RPMI7951 (cell line): ENCODE measurements around a stretch of chrX.

- RAMPAGE, long total RNA, result no peak
Observed at GRCh38 chrX:107716143-107716642, 59.4 kb downstream of the TSC22D3 start.

DNA sequence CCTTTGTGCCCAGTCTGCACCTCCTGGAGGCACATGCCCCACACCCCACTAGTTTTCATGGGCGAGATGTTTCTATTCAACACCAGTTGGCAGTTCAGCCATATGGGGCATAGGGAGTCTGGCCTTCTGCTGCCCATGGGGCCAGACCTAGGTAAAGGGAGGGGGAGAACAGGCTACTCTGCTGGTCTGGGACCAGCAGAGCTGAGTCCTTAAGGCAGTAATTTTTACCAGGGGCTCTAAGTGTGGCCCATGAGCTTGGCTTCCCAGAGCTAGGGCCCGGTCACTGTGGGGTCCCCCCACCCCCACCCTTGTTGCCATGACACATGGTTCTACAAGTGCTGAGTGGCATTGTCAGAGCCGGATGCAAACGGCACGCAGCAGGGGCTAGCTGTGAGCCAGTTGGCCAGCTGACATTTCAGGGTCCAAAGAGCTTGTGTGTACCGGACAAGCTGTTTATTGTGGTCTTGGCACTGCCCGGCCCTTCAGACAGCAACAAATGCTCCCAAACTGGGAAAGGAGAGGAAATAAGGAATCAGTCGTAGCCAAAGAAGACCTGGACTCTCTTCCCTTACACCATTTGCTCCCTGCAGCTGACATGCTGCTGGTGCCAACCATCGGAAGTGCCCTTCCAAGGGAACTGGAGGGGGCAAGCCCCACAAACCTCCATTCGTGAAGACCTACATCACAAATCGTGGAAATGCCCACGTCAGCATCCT is 36.9 kb downstream of the TSC22D3 start:
- RAMPAGE, long total RNA, result no peak

GRCh38 chrX:107761447-107761932 is 14.1 kb downstream of the TSC22D3 start:
- RAMPAGE, long total RNA, result no peak

DNA sequence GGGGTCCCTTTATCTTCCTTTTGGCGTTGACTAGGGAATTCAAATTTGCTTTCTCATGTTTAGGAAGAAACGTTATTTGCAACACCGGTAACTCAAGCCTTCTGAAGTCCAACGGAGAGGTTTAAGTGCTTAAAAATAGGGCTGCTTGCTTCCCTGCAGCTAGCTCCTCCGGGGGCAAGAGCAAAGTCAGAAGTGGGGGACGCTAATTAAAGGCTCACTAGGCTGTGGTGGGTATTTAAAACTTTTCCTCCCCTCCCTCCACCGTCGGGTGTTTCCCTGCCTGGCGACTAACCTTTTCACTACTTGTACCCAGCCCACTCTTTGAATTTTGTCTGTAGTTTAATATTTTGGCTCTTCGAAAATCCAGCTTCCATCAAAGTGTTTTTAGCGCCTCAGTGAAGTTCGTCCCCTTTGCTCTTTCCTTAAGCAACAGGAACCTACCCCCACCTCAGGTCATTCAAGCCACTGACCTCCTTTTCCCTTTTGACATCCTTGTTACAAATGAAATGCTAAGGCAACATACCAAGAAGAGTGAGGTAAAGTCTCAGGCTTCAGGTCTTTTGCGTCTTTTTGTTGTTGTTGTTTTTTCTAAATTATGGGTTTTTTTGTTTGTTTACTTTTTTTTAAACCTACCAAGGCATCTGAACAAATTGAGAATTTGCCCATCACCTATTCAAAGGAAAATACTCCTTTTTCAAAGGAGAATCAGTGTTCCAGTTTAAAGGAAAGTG is 805 bp downstream of the COL4A5 start:
- RAMPAGE, long total RNA, result no peak

- RAMPAGE, long total RNA, result no peak
Observed at GRCh38 chrX:109535554-109536064, 1.0 kb upstream of the NXT2 start.

DNA sequence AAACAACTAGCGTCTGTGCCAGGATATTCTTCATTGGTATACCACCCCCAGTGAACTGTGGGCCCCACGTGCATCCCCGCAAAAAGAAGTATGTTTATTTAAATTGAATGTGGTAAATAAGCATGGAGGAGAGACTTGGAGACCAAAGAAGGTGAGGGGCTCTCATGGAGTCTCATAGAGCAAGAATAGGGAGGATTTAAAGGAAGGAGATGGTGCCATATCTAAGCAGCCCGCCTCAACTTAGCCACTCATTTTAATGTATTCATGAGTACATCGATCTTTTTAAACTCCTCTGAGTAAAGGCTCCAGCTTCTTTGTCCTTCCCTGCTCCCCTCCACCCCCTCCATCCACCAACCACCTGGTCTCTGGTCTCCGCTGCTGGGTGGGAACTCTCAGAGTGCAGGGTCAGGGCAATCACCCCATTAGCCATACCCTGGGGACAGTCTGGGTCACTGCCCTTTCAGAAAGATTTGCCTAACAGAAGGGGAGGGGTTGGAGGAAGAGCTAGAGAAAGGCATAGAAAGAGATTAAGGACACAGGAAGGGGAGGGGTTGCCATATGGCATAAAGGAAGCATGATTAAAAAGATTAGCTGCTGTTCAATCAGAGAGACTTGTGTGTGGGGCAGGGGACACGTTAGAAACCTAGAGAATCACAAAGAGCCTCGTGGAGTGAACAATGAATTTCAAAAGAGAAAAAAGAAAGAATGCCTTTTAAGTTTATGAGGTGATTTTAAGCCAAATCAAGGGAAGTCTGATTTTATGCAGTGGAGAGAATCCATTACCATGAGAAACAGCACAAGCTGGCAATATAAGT is 115.3 kb upstream of the ACSL4 start:
- RAMPAGE, long total RNA, result no peak

GRCh38 chrX:110002127-110003020 is 540 bp upstream of the TMEM164 start:
- RAMPAGE, long total RNA, result no peak

- RAMPAGE, long total RNA, result no peak
Observed at GRCh38 chrX:110032402-110032906, 29.5 kb downstream of the TMEM164 start.

DNA sequence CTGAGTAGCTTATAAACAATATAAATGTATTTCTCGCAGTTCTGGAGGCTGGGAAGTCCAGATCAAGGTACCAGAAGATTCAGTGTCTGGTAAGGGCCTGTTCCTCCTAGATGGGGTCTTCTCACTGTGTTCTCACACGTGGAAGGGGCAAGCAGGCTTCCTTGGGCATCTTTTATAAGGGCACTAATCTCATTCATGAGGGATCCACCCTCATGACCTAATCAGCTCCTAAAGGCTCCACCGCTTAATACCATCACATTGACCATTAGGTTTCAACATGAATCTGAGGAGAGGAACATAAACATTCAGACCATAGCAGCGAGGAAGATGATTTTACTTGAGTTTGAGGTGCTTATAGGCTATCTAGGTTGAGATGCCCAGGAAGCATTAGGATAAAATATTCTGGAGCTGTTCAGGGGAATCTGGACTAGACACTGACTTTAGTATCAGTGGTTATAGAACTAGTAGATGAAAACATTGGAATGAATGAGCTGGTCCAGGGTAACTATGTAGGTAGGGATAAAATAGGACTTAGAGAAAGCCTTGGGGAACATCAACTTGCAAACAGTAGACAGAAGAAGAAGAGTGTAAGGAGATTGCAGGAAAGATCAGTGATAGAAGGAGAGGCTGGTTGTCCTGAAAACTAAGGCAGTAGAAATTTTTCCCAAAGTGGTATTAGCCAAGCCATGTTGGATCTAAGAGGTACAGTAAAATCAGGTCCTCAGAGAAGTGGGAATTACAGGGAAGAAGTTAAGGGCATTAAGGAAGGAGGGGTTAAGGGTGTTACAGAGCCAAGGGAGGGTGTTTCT is 153.9 kb downstream of the TMEM164 start:
- RAMPAGE, long total RNA, result no peak

- RAMPAGE, long total RNA, result no peak
Observed at GRCh38 chrX:110794056-110794378, 1.6 kb downstream of the CHRDL1 start.

DNA sequence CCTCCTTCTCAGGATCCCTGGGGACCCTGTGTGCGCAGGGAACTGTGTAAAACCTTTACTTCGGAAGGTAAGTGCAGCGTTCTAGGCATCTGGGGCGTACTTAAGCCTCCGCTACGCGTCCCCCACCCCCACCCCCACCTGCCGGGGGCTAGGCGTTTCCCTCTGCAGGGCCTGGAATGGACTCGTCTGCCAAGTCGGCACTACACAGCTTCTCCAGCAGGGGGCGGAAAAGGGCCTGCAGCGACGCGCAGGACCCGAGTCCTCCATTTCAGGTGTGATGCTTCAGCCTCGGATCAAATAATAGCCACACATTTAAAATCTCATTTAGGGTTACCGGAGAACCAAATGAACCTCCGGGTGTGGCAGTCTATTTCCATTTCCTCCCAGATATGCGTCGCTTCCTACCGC is 2.8 kb downstream of the PAK3 start:
- RAMPAGE, long total RNA, result no peak

DNA sequence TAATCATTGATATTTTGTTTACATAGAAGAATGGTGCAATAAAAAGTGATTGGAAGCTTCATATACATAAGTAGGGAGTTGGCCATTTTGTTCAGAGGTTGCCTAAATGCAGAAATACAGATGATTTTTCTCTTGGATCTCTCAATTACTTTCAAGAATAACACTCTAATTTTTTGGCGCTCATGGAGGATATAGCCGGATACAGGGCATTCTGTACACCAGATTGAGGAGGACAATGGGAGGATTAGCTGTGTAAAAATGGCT is 5.6 kb upstream of the SERTM2 start:
- RAMPAGE, long total RNA, result no peak

GRCh38 chrX:113784796-113785232 is 799.1 kb upstream of the HTR2C start:
- RAMPAGE, long total RNA, result no peak

DNA sequence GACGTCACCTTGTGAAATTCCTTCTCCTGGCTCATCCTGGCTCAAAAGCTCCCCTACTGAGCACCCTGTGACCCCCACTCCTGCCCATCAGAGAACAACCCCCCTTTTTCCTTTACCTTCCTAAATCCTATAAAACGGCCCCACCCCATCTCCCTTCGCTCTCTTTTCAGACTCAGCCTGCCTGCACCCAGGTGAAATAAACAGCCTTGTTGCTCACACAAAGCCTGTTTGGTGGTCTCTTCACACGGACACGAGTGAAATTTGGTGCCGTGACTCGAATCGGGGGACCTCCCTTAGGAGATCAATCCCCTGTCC is 543.7 kb upstream of the HTR2C start:
- RAMPAGE, long total RNA, result no peak

DNA sequence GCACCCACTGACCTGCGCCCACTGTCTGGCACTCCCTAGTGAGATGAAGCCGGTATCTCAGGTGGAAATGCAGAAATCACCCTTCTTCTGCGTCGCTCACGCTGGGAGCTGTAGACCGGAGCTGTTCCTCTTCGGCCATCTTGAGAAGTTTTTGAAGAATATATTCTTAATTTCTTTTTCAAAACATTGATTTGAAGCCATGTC is 142.4 kb downstream of the HTR2C start:
- RAMPAGE, long total RNA, result no peak

GRCh38 chrX:115229587-115230136 is 4.2 kb downstream of the LRCH2 start:
- RAMPAGE, long total RNA, result no peak

DNA sequence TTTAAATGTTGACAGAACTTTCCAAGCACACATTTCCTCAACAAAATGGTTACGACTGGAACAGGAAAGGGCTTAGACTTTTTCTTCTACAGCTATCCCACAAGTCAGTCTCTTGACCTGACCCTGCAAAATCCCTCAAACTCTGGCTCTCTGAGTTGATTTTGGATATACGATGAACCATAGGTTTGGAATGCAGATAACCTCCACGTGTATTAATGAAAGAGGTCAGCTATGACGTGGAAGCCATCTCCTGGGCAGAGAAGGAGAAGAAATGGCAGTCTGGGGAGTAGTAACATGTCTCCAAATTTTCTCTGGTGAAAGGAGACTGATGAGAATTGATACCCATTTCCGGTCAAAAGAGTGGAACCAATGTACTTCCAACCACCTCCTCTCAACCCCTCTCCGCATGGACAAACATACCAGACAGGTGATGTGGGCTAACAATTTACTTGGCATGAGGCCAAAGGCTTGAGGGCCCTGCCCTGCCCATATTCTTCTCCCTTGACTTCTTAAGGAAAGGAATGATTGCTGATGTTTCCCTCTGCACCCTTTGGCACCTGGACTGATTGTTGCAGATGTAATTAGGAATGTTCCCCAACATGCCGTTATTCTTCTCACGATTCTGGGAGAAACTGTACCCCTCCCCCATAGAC is 697 bp upstream of the PLS3 start:
- RAMPAGE, long total RNA, result no peak

GRCh38 chrX:115560804-115561099 is 222 bp upstream of the PLS3 start:
- RAMPAGE, long total RNA, result no peak

DNA sequence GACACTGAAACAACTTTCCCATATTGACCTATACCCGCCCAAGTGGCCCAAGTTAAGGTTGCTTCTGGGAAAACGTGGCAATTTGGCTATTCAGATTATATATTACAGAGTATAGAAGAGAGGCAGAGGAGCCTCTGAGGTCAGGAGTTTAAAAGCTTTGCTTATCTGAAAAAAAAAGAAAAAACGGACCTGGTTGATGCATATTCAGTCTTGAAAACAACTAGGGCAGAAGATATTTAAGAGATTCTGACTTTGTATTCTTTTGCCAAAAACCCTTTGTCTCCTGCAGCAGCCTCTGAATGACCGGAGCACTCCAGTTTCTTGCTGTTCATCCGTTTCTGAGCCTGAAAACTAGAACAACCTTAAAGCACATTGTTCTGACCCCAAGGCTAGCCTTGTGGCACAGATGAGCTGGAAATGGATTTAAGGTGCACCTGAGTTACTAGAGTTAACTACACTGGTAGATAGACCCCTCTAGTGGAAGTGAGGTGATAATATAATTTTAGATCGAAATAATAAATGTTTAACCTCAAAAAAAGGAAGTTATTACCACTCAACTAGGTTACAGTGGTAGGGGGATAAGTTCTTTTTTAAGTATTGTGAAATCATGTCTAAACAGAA is 2.5 kb downstream of the PLS3 start:
- RAMPAGE, long total RNA, result no peak

DNA sequence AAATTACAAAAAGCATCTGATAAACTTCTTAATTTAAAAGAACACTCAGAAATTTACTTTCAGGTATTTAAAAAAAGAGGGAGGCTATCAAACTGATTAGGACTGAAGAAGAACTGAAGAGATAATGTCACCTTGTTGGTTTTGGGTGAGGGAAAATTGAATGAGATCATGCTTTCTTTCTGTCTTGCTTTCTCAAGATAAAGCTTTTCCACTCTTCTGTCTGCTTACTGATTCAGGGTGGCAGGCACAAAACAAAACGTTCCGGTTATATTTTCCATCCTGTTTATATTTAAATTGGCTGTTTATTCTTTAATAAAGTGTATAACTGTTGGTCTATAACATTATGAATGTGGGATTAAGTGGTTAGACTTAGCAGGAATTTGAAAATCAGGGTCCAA is 20.5 kb downstream of the PLS3 start:
- RAMPAGE, long total RNA, result no peak